Zone of skin (tissue), 1 donor: ENCODE measurements around a stretch of chr4.

GRCh38 chr4:186168909-186169379, 22.4 kb upstream of the CYP4V2 start:
- RRBS, result no CpG with 5 or more reads among the region's 13 CpGs

DNA sequence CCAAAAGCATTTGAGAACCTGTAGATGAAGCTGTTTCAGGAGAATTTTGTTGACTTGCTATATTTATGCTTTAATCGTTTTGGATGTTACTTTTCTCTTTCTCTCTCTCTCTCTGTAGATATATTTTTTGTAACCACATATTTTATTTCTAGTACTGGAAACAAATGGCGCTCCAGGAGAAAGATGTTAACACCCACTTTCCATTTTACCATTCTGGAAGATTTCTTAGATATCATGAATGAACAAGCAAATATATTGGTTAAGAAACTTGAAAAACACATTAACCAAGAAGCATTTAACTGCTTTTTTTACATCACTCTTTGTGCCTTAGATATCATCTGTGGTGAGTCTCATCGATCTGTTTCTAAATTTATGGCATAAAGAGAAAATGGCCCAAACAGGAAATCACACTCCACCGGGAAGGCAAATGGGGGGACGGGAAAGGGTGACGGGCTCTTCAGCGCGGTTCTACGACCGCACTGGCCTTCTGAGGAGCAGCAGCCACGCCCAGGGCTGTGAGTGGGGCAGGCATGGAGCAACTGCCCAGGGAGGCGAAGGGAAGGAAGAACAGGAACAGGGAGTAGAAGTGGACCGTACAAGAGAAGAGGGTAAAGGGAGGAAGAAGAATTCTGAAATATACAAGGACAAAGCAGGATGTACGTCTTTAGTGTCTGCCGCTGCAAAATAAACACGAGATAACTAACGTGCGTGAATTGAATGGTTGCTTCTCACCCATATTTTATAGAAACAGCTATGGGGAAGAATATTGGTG, 5.6 kb downstream of the CYP4V2 start:
- RRBS, result no CpG with 5 or more reads among the region's 18 CpGs

GRCh38 chr4:186203146-186203970, 12.0 kb downstream of the CYP4V2 start:
- RRBS, result no CpG with 5 or more reads among the region's 16 CpGs

DNA sequence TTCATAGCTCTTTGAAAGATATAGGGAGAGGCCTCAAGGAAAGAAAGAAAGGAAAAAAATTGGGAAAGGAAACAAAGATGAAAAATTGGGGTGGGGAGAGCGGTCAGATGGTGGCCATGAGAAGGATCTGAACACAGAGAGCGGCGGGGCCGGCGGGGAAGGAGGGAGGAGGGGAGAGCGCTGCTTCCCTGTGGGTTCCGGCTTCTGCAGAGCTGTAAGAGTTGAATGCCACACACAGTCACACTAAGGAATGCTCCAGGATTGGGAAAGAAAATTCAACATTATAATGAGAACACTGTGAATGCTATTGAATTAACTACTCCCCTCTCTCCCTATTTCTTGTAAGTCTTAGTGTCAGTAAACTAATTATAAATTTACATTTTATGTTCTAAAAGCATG, 728 bp downstream of the F11 start:
- RRBS, result 19% methylated on average over 4 of the region's 7 CpGs

GRCh38 chr4:186588506-186589274, 33.3 kb upstream of the MTNR1A start:
- RRBS, result no CpG with 5 or more reads among the region's 34 CpGs

GRCh38 chr4:186616821-186617369, 61.5 kb upstream of the MTNR1A start:
- RRBS, result no CpG with 5 or more reads among the region's 5 CpGs

DNA sequence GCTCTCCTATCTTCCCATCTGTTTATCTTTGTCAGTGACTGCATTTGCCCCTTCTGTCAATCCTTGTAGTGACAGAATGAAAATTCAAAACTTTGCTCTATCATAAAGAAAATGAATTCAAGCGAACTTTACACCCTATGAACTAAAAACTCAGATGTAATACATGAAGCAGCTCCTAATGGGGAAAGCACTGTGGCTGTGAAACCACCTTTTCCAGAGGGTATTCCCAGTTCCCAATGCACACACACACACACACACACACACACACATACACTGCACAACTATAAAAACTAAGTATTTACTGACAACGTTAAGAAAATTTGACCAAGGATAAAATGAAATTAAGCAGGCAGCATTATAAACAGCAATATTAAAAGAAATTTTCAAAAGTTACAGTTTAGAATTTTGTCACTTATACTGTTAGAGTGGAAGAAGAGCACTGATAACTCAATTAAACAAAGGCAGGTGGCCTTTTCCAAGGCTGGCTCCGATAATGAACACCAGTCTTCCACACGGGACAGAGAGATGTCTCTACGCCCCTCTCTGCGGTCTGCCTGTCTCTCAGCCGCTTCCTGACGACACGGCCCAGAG, 83.1 kb upstream of the MTNR1A start:
- RRBS, result no CpG with 5 or more reads among the region's 9 CpGs

DNA sequence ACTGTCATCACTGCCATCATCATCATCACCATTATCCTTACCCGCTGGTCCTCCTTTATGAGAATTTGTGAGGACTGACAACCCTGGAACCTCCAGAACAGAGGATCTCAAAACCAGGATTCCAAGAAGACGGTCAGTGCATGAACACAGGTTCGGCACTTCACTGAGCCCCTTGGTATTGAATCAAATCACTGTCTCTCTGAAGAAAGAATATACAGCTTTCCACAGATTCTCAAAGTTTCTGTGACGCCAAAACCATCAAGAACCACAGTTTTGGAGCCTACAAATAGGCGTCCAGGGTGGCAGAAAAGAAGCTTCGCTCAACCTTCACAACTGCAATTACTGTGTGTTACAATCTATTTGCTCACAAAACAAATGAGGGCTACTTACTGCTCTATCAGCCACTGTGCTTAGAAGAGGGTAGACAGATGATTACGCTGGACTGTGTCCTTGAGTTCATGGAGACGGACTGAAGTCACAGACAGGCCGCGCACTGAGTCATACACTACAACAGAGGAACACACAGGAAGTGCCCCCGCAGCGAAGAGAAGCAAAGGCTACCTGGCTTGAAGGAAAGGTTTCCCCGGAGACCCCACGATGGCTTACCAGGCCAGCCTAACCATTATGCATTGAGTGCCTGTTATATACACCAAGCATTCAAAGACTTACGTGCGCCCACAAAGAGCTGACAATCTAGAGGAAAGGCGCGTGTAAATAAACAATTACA, 25.7 kb downstream of the FAT1 start:
- RRBS, result no CpG with 5 or more reads among the region's 18 CpGs

GRCh38 chr4:186743321-186743745, 19.7 kb upstream of the FAT1 start:
- RRBS, result no CpG with 5 or more reads among the region's 10 CpGs

DNA sequence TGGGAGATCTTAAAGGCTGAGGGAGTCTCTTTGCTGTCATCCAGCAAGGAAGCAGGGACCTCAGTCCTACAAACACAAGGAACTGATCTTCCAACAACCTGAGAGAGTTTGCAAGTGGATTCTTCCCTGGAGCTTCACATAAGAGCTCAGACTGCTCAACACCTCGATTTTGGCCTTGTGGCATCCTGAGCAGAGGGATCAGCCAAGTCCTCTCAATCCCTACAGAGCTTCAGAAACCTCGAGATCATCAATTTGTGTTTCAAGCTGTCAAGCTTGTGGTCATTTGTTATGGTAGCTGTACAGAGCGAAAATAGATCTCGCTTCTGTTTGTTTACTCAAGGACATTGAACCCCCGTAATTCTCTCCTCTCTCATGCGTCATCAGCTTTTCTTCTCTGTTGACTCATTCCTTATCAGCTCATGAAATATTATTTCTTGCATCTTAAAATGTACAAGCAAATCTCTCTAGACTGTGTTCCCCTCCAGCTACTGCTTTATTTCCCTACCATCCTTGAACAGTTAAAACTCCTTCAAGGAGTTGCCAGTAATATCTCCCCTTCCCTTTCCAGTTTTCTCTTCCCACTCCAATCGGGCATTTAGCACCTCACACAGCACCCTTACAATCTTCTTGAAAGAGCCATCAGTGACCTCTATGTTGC, 106.1 kb upstream of the FAT1 start:
- RRBS, result no CpG with 5 or more reads among the region's 7 CpGs

DNA sequence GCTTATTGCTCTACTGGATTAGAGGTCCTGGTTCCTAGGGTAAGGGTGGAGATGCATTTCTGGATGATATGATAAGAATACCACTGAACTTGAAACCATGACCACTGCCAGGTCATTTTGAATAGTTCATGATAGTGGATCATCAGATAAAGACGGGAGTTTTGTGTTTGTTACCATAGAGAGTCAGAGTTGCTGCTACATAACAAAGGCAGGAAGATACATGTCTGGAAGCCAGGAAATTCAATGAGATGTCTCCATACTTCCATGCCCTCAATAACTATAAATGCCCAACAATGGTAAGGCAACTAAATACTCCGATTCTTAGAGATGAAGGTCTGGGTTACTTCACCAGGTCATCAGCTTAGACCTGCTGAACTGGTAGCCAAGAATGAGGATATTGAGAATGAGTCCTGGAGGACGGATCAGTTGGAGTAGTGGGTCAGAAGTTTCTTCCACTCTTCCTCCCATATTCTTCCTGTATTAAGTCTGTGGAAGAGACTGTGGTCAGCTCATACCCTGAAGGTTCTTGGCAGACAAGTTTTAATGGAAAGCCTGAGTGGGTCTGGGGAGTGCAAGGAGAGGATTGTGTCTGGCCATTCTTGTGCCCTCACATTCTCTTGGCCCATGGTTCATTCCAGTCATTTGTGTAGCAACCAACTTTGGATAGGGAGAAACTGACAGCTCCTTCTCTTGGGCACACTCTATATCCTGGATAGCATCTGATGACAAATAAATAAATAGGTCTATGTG, 109.5 kb upstream of the FAT1 start:
- RRBS, result no CpG with 5 or more reads among the region's 3 CpGs

GRCh38 chr4:186919233-186919992, 195.8 kb upstream of the FAT1 start:
- RRBS, result no CpG with 5 or more reads among the region's 29 CpGs

- RRBS, result no CpG with 5 or more reads among the region's 5 CpGs
These were observed 219.8 kb upstream of the FAT1 start for GRCh38 chr4:186943297-186943958.

DNA sequence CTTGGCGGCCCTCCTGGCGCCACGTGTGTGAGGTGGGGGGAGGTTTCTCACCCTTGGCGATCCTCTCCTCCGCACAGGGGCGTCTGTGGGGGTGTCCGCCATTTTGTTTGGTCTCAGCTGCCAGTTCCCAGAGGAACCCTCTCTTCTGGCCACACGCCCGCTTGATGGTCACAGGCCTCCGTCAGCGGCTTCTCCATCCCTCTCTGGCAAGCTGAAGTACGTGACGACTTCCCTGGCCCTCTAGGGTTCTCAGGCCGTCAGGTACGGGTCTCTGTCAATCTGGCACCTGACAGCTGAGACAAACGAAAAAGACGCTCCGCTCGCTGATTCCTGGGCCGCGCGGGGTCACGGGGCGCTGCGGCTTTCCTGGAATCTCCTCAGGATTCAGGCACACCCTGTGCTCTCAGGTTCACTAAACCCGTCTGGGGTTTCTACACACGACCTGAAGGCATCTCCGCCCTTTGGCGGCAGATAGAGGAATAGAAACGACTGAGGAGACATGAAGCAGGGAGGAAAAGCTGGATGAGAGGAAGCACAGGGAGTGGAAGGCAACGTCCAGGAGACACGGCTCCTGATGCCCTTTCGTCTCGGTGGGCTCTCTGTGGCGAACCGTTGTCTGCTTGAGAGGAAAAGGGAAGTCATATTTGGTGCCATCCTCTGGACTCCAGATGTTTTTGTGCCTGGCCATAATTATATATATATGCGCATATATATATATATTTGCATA, 272.8 kb downstream of the TRIML1 start:
- RRBS, result no CpG with 5 or more reads among the region's 37 CpGs

DNA sequence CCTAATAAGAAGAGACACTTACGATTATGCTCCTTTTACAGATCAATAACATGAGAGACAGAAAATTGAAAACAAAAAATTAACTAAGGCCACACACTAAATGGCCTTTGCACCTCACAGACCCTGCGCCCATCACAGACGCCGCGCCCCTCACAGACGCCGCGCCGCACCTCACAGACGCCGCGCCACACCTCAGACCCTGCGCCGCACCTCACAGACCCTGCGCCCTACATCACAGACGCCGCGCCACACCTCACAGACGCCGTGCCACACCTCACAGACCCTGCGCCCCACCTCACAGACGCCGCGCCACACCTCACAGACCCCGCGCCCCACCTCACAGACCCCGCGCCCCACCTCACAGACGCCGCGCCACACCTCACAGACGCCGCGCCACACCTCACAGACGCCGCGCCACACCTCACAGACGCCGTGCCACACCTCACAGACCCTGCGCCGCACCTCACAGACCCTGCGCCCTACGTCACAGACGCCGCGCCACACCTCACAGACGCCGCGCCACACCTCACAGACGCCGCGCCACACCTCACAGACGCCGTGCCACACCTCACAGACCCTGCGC, 657.3 kb downstream of the TRIML1 start:
- RRBS, result no CpG with 5 or more reads among the region's 55 CpGs

DNA sequence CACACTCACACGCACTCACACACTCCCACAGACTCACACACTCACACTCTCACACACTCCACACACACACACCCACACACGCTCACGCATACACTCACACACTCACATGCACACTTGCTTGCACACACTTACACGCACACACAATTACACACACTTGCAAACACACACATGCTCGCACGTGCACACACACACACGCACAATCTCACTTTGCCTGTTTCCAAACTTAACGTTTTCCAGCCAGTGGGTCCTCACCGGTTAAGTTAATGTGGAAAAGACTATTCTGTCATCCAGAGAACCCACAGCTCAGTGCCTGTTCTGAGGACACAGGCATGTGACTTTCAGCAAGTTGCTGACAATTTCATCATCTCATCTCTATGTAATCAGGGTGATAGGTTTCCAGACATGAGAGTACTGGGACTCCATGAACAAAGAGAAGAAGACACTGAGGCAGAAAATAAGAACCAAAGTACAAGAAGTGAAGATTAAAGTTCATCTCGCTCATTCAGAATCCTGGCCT, 153.3 kb upstream of the FRG1 start:
- RRBS, result no CpG with 5 or more reads among the region's 10 CpGs

- RRBS, result no CpG with 5 or more reads among the region's 3 CpGs
These were observed 25.4 kb upstream of the FRG1 start for GRCh38 chr4:189915312-189915654.